Osteocyte (in vitro differentiated cells): Measurements from ENCODE around the genes TCAP and ZPBP2.

GRCh38 chr17:39553392-39554085 is 54.2 kb downstream of the NEUROD2 start:
- PRO-cap = no peak

DNA sequence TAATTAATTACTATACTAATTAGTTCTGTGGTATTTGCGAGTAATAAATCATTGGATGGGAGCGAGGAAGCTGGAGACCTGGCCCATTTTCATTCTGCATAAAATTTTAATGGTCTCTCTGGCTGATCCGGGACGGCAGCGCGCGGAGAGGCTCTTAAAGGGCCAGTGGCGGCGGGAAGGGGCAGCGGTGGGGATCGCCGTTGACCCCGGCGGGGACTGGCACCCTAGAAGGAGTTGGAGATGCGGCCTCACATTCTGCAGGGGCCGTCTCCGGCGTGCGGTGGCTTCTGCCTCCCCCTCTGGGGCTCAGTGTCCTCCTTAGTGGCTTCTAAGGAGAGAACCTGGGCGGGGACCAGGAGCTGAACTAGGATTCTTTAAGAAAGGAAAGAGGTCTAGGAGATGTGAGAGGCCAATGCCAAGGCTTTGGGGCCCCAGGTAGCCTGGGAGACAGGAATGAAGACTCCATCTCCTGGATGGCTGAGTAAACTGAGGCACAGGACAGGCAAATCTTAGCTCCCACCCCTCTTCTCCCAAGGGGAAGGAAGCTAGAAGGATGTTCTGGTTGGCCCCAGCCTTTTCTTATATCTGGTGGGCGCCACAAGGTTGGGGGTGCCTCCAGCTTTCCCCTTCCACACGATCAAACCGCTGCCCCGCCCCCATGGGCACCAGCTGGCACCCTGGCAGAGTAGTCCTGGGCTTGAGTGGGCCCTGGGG is 8.1 kb upstream of the PPP1R1B start:
- PRO-cap = no peak

DNA sequence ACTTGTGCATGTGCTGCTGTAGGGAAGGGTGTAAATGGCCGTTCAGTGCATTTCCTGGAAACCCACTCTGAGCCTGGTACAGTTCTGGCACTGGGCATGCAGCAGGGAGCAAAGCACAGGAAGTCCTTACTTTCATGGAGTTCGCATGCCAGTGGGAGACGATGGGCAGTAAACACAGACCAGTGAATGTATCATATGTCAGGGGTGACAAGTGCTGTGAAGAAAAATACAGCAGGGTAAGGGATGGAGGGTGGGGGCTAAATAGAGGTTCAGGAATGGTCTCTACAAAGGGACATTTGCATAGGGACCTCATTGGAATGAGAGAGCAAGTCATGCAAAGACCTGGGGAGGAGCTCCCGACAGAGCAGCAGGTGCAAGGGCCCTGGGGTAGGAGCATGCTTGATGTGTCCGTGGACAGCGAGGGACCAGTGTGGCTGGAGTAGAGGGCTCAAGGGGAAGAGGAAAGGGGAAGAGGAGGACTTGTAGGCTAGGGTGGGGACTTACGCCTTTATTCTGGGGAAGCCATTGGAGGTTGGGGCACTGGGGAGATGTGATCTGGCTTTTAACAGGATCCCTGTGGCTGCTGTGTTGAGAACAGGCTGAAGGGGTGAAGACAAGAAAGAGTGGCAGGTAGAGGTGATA is 5.7 kb downstream of the STARD3 start:
- PRO-cap = no peak

DNA sequence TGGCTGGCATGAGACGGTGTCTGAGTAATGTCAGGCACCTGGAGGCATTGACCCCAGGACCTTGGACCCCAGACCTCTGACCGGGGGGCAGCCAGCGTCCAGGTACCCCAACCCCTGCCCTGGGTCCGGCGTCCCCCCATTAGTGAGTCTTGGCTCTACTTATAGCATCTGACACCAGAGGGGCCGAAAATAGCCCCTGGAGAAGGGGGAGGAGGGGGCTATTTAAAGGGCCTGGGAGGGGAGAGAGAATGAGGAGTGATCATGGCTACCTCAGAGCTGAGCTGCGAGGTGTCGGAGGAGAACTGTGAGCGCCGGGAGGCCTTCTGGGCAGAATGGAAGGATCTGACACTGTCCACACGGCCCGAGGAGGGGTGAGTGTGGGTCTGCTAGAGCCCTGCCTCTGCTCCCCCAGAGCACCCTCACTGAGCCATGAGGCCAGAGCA is at the start of gene TCAP:
TSS of gene TCAP (plus strand) at position 251 of the 443 bp plus-strand sequence.
- PRO-cap = no peak

DNA sequence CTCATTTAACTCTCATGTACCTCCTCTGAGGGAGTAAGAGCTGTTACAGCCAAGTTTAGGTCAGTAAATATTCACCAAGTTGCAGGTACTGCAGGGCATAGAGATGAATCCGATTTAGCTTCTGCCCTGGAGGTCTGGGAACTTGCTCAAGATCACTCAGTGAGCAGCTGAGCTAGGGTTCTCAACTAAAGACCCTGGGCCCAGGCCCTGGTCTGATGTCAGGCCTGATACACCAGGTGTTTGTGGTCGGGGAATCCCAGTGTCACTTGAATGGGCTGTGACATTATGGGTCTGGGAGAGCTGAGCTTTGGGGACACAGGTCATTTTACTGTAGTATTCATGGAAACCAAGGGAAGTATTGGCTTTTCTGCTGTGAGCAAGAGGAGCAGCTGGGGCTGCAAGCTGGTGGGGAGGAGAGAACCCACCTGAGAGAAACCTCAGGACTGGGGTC is 3.7 kb downstream of the ERBB2 start:
- PRO-cap = no peak

DNA sequence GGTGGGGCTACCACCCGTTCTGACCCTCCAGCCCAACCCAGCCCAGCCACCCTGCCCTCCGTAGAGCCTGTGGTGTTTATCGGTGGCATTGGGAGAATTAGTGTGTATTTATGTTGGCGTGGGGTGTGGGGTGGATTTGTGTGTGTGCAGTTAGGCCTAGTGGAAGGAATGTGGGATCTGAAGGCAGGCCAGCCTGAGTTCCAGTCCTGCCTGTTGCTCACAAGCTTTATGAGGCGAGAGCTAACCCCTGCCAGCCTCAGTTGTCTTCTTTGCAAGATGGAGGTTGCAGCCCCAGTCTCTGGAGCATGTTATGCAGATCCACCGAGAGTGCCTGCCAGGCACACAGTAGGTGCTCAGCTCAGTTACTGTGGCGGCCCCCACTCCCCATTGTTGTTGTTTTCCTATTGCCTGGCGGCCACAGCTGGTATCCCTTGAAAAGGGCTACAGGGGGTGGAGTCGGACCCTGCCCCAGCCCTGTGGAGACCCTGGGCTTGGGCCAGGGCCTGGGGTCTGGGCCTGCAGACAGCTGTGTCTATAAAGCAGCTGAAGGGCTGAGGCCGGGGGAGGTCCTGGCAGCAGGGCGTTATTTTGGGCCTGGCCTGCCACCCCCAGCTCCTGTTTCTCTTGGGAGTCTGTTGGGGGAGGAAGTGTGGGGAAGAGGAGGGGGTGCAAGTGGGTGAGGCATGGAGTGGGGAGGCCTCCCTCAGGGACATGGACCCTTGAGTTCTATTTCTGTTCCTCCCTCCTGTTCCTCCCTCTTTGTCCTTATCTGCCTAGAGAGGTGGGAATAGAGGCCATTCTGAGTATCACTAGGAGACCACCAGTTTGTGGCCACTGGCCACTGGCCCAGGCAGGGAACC is 5.2 kb downstream of the ERBB2 start:
- PRO-cap = no peak

- PRO-cap = no peak
These were observed 12.5 kb downstream of the ERBB2 start for GRCh38 chr17:39712247-39712783.

DNA sequence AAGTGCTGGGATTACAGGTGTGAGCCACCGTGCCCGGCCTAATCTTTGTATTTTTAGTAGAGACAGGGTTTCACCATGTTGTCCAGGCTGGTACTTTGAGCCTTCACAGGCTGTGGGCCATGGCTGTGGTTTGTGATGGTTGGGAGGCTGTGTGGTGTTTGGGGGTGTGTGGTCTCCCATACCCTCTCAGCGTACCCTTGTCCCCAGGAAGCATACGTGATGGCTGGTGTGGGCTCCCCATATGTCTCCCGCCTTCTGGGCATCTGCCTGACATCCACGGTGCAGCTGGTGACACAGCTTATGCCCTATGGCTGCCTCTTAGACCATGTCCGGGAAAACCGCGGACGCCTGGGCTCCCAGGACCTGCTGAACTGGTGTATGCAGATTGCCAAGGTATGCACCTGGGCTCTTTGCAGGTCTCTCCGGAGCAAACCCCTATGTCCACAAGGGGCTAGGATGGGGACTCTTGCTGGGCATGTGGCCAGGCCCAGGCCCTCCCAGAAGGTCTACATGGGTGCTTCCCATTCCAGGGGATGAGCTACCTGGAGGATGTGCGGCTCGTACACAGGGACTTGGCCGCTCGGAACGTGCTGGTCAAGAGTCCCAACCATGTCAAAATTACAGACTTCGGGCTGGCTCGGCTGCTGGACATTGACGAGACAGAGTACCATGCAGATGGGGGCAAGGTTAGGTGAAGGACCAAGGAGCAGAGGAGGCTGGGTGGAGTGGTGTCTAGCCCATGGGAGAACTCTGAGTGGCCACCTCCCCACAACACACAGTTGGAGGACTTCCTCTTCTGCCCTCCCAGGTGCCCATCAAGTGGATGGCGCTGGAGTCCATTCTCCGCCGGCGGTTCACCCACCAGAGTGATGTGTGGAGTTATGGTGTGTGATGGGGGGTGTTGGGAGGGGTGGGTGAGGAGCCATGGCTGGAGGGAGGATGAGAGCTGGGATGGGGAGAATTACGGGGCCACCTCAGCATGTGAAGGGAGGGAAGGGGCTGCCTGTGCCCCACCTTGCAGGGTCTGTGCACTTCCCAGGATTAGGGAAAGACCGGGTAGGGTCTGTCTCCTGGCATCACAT is 5.5 kb downstream of the MIEN1 start:
- PRO-cap = no peak

DNA sequence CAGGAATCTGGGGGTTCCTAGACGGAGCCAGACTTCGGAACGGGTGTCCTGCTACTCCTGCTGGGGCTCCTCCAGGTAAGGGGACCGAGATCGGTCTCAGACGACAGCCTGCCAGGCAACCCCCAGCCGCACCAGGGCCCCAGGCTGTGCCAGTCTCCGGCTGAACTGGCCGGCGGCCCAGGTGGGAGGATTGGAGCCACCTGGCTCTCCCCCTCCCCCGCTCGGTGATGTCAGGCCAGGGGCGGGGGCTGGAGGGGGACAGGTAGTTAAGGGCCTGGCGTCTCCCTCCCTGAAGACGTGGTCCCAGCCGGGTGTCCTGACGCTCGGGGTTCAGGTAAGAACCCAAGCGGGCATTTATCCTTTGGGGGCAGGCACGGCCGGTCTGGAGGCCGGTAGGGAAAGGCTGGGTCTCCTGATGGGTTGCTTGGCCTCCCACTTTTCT is 342 bp downstream of the GRB7 start:
- PRO-cap = no peak

GRCh38 chr17:39755143-39755420 is 17.3 kb downstream of the GRB7 start:
- PRO-cap = no peak

DNA sequence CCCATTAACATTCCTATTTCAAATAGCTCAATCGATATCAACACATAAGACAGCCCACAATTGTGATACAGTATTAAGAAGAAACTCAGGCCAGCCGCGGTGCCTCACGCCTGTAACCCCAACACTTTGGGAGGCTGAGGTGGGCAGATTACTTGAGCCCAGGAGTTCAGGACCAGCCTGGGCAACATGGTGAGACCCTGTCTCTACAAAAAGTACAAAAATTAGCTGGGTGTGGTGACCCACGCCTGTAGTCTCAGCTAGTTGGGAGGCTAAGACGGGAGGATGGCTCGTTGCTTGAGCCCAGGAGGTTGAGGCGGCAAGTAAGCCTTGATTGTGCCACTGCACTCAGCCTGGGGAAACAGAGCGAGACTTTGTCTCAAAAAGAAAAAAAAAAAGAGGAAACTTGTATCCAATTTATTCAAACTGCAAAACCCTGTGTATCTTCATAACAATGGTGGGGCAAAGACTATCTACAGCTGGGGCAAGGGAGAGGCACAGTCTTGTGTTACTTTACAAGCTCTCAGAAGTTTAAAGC is 21.4 kb downstream of the GRB7 start:
- PRO-cap = no peak

DNA sequence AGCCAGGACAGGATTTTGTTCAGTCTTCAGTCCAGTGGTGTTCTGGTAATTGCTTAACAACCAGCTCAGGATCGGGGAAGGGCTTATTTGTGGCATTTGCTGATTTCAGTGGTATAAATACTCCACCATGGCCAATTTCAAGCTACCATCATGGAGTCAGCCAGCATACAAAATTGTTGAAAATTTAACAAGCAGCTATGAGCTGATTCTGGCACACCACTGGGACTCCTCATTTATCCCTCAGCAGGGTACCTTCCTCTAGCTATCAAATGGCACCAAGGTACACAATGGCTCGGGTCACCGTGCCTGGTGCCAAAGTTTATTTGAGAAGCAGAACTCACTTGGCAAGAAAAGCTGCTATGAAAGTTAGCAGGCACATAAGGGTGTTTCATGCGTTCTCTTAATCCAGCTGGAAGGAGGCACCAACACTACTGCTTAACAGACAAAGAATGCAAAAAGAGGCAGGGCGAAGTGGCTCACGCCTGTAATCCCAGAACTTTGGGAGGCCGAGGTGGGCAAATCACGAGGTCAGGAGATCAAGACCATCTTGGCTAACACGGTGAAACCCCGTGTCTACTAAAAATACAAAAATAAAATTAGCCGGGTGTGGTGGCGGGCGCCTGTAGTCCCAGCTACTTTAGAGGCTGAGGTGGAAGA is 51.6 kb downstream of the IKZF3 start:
- PRO-cap = no peak

DNA sequence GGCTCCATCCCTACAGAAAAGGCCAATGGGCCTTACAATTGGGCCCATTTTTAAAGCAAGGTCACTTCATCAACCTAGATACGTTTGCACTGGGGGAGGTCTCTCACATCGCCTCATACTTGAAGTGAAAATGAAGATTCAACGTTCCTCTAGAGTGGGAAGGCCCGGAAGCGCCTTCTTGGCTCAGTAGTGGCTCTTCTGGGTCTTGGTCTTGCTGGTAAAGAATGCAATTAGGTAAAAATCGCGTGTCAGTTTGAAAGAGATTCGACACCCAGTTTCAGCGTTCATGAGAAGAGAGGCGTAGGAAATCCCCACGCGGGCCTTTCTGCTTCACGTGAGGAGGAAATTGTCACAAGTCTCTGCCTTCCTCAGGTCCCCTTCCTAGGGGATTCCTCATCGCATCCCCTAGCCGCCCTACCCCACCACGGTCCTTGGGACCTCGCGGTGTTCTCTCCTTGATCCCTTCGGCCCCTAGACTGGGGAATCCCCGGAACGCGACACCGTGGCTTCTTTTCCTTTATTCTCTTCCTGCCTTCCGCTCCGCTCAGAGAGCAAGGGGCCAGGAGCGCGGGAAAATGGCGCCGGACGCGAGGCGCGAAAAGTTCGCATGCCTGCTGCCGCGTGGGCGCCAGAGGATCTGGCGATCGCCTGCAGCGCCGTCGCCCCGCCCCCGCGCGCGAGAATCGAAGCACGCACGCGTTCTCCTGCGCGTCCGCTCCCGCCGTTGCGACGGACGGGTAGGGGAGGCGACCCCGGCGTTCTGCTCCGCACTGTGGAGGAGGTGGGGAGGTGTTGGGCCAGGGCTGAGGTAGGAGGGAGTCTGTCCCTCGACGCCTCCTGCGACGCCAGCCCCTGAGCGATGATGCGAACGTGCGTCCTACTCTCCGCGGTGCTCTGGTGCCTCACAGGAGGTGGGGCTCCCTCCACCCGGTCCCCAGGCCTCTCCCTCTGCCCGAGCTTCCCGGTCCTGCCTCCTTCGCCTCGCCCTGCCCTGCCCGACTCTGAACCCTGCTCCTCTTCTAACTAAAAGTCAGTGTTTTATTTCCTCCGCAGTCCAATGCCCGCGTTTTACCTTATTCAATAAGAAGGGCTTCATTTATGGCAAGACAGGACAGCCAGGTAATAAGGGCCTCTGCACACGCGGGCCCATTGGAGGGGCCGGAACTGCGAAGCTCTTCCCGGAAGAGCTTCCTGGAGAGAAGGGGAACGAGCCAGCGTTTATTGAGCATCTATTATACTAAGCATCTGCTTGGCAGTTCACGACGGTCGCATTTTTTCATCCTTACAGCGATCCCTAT is at the start of gene ZPBP2:
TSS of gene ZPBP2 (plus strand) at position 707 of the 1,298 bp plus-strand sequence.
- PRO-cap = no peak

GRCh38 chr17:39928473-39928937 is 973 bp downstream of the LRRC3C start:
- PRO-cap = no peak

DNA sequence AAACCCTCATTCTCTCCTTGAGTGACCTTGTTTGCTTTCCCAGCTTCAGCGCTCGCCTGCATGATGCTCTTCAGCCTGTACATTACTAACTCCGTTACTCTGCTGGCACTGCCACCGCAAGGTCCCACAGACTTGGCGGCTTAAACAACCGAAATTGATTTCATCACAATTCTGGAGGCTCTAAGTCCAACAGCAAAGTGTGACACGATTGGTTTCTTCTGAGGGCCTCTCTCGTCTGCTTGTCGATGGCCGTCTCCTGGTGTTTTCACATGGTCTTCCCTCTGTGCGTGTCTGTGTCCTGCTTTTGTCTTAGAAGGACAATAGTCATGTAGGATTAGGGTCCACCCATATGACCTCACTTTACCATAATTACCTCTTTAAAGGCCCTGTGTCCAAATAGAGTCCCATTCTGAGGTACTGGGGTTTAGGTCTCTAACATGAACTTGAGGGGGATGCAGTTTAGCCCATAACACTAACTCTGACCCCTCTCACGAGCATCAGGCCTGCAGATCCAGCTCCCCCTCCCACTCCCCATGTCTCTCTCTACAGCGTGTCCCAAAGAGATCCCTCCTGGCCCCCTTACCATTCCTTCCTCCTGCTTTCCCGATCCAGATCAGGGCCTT is 12.4 kb downstream of the PSMD3 start:
- PRO-cap = no peak

- PRO-cap = no peak
These were observed 2.9 kb downstream of the CSF3 start for GRCh38 chr17:40018131-40018510.

DNA sequence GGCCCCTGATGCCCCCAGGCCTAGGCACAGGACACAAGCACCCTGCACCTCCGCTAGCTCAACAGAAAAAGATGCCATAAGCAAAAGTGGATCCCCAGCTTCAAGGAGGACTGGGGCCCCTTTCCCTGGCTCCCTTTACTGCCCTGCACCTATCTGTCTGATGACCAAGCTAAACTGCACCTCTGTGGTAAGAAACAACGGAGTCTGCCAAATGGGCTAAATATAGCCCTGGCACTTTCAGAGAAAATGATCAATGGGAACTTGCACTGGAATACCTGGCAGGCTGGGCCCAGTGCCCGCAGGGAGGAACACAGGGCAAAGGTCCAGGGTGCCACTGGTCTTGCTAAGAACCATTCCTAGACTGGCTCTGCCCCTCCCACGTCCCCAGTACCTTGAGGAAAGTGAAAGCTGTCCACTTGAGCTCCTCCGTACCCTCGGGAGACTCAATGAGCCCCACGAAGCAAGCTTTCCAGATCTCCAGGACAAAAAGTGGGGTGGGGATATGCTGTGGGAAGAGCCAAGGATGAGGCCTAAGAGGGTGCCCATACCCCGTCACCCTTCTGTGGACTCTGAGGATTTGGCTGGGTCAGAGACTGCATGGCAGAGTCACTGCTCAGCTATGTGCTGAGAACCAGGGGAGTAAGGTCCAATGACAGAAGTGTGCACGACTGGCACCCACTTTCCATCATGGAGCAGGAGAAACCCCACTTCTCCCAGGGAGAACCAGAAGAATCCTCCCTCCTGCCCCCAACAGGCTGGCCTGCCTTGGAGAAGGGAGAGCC is 17.2 kb downstream of the CSF3 start:
- PRO-cap = no peak

DNA sequence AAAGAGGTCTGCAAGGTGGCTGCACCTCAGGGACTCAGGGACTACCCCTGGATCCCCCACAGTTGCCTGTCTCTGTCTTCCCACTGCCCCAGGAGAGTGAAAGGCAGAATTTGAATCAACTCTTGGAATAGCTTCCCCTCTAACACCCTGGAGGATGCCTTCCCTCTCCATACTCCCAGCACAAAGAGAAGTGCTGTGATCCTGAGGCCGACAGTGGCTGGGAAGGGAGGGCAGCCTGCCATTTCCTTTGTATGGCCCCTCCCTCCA is 3.8 kb upstream of the MED24 start:
- PRO-cap = no peak

DNA sequence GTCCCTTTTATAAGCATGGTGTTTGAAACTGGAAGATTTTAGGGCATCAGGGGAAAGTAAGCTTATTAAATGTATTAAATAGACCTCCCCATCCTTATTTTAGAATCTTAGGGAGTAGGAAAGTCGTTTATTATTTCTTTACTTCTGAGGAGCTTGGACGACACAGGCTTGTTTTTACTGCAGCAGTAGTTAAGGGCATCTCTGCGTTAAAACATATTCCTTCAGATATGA is 2.1 kb downstream of the MSL1 start:
- PRO-cap = no peak

DNA sequence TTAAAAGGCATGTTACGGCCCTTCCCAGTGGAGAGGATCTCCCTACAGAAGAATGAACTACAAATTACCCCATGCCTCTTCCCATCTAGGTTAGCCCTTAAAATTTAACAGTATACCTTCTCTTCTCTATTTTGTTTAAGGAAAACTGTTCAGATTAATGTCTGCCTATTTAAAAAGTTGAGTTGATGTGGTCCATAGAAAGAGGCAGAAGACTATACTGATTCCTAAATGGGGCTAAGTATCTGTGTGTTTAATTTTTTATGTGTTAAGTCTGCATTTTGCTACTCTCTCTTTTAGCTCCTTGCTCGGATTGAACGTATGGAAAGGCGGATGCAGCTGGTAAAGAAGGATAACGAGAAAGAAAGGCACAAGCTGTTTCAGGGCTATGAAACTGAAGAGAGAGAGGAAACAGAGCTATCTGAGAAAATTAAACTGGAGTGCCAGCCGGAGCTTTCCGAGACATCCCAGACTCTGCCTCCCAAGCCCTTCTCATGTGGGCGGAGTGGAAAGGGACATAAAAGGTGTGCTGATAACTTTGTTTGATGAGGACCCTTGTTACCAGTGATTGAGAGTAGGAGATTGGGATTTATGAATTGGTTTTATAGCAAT is 4.2 kb downstream of the MSL1 start:
- PRO-cap = no peak